SEM (cell line): Measurements from ENCODE around the genes ASB13 and RBM17.

DNA sequence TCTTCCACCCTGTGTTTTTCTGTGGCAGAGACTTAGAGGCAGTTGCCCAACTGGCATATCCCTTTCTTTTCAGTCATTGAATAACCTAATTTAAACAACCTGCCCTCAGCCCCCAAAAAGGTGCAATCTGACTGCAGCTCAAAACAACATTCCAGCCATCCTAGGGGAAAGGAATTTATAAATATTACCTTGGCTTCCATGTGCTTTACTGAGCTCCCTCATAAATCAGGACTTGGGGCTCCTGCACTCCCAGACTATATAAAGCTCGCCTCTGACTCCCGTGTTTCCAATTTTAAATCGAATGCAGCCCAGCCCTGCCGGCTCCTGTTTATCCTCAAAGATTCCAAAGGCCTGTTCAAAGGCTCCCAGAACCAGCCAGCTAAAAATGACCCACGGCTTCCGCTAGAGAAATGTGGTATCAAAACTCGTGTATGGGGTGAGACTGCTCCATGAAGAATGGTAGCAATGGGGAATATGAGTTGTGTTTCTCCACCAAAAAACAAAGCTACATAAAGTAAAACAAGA is 4.9 kb downstream of the CALML3 start:
- PRO-cap: no peak

DNA sequence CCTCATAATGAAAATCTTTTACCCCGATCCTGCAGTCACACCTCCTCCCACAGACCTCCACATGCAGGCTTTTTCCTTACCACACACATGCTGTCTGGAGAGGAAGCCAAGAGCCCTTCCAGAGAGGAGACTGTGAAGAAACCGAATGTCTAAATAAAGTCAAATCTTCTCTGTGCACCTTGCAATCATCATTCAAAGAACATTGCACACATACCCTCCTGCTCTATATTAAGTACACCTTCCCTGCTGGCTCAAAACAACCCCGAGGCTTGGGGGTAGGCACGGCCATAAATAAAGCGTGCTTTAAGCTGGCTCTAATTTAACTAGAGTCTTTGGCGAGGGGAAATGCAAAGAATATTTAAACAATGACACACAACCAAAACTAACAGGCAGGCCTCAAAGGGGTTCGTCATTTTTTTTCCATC is 34.9 kb downstream of the CALML3 start:
- PRO-cap: no peak

GRCh38 chr10:5574654-5575033 is 49.9 kb downstream of the CALML3 start:
- PRO-cap: no peak

DNA sequence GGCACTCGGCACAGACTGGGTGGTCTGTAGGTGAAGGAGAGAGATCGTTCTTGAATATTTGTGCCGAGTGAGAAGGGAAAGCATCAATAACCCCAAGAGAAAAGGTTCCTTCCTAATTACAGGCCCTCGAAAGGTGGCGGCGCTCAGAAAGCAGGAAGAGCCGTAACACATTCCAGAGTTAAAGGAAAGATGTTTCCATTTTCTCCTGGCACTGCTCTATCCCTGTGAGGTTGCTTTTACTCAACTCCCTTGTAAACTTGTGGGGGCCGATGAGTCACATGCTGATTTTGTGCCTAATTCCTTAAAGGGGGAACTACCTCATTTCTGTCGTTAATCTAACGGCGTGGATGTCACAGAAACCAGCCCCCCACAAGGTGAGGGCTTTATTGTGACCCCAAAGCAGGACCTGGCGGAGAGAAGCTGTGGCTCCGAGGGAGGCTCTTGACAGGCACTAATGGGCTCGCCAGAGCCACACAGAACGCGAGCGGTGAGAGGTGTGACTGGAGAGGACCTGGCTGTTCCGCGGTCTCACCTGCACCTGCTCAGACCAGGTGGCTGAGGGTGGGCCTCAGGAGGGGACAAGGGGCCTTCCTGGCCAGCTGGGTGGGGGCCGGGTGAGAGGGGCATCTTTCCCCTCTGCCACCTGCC is 50.7 kb downstream of the CALML3 start:
- PRO-cap: no peak

GRCh38 chr10:5665862-5666878 is at the start of gene ASB13:
TSS of gene ASB13 (minus strand) at chr10:5666595.
- PRO-cap: unidirectional peak, plus-strand start at chr10:5665922; bidirectional peak, plus-strand start at chr10:5666677, minus-strand start at chr10:5666595; unidirectional peak, minus-strand start at chr10:5666779

DNA sequence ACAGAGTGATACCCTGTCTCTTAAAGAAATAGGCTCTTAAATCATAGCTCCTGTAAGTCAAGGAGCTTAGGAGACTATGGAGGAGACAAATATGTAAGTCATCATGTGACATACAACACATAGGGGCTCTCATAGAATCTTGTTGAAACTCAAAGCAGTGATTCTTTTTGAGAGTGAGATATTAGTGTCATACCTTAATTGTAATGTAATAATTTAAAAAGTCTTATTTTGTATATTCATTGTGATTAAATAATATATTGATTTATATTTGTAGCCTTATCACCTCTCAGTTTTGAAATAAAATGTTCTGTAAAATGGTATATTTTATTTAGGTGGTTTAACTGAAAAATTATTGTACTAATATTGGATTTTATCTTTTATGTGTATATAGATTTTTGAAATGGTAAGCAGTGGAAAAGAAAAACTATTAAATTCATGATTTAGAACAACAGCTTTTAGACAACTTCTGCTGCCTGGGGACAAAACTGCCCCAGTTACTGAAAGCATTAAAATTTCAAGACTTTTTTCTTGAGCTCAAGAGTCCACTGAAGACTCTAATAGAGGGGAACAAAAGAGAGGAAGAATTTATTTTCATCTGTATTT is 41.2 kb downstream of the TASOR2 start:
- PRO-cap: no peak

- PRO-cap: unidirectional peak, plus-strand start at chr10:5812491
Observed at GRCh38 chr10:5812002-5812612, 1.1 kb downstream of the GDI2 start.

- PRO-cap: unidirectional peak, minus-strand start at chr10:5814128; unidirectional peak, minus-strand start at chr10:5814313
Observed at GRCh38 chr10:5813989-5815116, 1.1 kb upstream of the GDI2 start.

- PRO-cap: bidirectional peak, plus-strand start at chr10:5816397, minus-strand start at chr10:5816312
Observed at GRCh38 chr10:5816071-5816895, 3.0 kb upstream of the GDI2 start.

GRCh38 chr10:5840821-5841673 is 27.8 kb upstream of the GDI2 start:
- PRO-cap: unidirectional peak, minus-strand start at chr10:5840982; unidirectional peak, minus-strand start at chr10:5841140

DNA sequence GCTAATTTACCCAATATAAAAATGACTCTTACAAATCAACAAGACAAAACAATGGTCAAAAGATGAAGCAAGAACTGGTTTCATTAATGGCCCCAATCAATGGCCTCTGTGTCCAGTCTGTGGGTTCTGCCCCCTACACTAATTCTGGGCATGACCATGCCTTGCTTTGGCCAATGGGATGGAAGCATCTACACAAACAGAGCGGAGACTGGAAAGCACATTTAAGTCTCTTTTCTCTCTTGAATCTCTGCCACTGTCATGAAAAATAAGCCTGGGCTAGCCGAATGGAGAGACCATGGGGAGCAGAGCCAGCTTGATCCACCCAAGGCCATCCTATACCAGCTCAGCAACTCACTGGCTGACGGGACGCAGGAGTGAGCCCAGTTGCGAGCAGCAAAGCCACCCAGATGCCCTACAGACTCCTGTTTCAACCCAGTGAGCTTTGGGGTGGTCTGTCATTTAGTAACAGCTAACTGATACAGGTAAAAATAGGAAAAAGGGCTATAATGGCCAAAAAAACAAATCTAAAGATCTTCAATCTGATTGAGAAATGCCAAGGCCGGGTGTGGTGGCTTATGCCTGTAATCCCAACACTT is 30.8 kb downstream of the ANKRD16 start:
- PRO-cap: no peak

DNA sequence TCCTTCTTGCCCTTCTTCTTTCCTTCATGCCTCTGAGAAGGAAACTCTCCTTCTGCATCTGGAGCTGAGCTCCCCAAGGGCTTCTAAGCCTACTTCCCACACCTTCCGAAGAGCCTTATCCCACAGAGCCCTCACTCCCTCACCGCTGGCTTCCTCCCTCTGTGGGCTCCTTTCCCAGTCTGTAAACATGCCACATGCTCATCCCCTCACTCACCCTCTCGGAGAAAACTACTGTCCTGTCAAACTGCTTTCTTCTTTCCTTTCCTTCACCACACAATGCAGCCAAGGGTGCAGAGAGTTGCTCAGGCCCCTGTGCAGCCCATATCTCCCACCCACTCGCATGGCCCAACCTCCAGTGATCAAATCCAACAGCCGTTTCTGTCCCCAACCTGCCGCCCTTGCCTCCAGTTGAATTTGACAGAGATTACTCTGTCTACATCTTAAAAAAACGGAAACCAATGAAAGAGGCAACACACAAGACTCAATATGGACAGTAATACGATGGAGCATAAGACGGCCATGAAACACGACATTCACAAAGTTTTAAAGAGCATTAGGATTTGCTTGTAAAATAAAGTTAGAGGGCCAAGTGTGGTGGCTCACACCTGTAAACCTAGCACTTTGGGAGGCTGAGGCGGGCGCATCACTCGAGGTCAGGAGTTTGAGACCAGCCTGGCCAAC is 17.9 kb downstream of the ANKRD16 start:
- PRO-cap: no peak

DNA sequence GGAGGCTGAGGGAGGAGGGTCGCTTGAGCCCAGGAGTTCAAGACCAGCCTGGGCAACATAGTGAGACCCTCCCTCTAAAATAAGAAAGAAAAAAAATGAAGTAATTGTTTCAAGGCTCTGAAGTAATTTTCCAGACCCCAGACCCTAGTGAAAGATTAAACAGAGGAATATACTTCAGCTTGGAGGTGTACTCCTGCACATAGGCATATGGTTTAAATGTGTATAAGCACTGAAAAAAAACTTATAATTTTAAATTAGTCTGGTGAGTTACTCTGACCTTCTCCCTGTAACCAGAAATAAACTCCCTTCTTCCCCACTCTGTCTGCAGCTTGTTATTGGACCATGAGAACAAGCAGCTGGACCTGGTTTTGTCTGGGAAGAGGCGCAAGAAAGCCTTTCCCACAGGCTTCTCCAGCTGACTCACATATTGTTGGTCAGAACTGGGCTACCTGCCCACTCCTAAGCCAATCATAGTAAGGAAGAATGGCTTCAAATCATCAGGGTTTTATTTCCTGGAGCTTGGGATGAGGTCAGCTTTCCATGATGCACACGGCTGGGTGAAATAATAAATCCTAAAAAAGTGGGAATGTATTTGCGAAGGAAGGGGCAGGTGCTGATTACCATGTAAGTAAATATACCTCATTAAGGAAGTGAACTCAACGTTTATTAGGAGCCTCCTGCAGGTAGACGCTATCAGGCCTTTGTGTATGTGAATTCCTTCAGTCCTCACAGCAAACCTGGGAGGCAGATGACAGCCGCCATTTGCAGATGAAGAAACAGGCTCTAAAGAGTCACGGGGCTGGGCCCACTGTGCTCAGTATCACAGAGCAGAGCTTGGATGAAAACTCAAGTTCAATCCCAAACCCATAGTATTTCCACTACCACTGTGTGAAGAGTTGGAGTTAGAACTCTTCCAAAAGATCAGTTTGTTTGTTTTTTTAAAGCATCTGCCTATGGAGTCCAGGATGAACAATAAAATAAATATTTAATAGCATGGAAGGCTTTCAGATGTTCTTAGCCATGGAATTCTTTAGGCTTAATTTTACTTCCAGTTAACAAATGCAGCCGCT is 32.9 kb downstream of the IL15RA start:
- PRO-cap: no peak

GRCh38 chr10:5978526-5979051 is 1.2 kb upstream of the IL15RA start:
- PRO-cap: no peak

GRCh38 chr10:6088898-6089596 is at the start of gene RBM17:
TSS of gene RBM17 (plus strand) at chr10:6089034.
- PRO-cap: bidirectional peak, plus-strand start at chr10:6089079, minus-strand start at chr10:6088679

- PRO-cap: no peak
Observed at GRCh38 chr10:6090269-6090984, 1.6 kb downstream of the RBM17 start.

DNA sequence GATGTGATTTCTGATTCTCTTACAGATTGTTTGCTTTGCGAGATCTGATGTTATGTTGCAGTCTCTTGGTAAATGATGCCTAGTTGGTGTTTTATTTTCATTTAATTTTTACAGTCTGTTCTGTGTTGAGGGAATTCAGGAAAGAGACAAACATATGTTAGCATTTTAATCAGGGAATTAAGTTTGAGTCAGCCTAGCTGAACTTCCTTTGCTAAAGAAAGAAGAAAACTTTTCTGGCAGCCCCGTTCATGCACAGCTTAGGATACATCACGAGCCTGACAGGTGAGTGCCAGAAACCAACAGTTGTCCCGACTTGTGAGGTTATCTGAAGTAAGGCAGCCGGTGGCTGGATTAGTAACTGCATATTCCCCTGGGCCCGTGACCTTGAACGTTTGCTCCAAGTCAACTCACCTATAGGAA is 24.0 kb downstream of the RBM17 start:
- PRO-cap: no peak

GRCh38 chr10:6219875-6220174 is 17.1 kb downstream of the PFKFB3 start:
- PRO-cap: no peak

GRCh38 chr10:6236597-6237147 is 33.9 kb downstream of the PFKFB3 start:
- PRO-cap: no peak

DNA sequence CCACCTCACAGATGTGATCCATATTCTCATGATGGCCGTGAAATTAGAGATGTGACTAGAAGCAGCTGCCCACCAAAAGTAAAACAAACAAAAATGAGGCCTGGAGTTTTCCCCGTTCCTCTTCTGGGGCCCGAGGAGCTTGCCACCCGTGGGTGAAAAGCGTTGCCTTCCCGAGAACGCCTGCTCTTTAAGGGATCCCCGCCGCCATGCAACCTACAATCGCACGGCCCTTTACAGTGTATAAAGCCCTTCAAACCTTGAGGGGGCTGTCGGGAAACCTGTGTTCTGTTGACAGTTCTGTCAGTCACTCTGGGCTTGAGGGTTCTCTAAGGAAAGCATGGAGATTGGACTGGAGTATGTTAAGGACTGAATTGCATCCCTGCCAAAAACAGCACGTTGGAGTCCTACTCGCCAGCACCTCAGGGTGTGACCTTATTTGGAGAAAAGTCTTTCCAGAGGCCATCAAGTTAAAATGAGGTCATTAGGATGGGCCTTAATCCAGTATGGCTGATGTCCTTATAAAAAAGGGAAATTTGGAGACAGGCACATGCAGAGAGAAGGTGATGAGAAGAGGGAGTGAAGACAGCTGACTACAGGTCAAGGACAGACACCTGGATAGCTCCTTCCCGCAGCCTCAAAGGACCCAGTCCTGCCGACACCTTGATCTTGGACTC is 70.6 kb downstream of the PFKFB3 start:
- PRO-cap: no peak